Glomerular endothelial cell (primary cell): ENCODE results near the genes RAB35 and CABP1.

GRCh38 chr12:120114945-120115943 is 1.3 kb downstream of the RAB35 start:
- RAMPAGE, long total RNA, result no peak

- RAMPAGE, long total RNA, result start-site peak on the minus strand at chr12:120116629-120116744, 105 and 166 reads in 2 replicates
Measured at GRCh38 chr12:120116556-120117041, at the start of gene RAB35. Gene RAB35 (minus strand): TSS chr12:120116753.

DNA sequence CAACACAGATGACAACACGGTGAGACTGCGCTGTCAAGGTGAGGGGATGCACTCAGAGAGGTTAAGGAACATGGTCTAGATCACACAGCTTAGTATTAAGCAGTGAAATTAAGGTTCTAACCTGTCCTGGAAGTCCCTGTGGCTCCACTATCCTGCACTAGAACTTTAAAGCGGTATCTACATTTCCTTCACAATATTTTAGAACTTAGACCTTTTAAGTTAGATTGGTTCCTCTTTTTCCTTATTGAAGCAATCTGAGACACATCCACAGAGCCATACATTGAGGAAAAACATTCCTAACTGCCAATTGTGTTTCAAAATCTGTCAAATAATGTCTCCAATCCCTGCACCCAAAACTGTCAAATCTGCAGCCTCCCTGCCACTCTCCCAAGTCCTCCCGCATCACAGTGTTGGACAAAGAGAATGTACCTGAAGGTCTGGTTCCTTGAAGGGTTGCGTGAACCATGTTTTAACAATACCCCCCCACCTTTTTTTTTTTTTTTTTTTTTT is 7.8 kb upstream of the RAB35 start:
- RAMPAGE, long total RNA, result no peak

DNA sequence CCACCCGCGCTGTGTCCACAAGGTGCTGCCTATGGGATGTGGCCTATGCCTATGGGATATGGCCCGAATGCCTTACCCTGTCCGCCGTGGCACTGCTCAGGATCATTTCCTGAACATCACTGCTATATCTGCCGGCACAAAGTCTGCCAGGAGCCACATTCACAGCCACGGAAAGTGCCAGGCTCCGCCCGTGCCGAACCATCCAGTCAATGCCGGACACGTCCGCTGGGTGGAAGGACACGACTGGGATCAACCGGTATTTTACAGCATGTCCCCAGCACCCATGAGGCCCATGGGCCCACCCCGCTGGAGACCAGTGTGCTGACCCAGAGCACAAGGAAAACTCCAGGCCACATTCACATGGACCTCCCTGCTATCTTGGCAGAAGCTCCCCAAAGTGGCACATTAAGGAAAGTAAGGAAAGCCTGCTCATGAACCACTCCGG is 14.6 kb upstream of the RAB35 start:
- RAMPAGE, long total RNA, result no peak

DNA sequence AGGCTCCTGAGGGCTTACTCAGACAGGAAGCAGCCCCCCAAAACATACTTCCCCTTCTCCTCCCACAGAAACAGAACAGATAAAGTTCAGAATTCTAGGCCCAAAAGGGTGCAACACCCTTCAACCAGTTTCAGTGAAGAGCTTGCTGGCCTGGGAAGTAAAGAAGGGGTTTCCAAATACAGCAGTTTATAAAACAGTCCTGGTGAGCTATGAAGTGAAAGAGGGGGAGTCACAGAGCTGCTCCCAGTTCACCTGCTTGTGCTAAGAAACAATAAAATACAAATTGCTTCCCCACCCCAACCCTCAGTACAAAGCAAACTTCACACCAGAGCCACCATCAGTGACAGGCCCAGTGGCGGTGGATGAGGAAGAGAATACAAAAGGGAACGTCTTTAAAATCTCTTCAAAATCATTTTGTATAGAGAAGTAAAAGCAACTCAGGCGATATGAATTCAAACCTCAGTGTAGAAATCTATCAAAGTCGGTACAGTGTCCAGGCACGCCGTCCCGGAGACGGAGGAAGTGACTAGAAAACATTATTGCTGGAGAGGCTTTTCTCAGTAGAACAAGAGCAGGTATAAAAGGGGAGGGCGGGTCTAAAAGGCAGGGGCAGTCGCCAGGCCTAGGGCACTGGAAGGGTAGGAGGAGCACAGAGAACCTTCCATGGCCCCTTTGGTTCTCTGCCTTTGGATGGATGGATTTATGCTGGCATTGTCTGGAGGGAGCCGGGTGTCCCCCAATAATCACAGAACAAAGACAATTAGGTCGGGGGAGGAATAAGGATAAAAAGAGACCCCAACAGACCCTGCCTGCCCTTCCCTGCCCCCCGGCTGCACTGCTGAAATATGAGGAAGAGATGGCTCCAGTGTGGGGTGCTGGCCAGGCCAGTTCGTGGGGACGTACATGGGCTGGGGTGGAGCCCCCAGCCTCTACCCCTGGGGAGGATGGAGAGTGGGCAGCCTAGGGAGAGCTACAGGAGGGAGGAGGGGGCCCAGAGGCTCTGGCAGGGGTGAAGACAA is 10.5 kb upstream of the RPLP0 start:
- RAMPAGE, long total RNA, result no peak

DNA sequence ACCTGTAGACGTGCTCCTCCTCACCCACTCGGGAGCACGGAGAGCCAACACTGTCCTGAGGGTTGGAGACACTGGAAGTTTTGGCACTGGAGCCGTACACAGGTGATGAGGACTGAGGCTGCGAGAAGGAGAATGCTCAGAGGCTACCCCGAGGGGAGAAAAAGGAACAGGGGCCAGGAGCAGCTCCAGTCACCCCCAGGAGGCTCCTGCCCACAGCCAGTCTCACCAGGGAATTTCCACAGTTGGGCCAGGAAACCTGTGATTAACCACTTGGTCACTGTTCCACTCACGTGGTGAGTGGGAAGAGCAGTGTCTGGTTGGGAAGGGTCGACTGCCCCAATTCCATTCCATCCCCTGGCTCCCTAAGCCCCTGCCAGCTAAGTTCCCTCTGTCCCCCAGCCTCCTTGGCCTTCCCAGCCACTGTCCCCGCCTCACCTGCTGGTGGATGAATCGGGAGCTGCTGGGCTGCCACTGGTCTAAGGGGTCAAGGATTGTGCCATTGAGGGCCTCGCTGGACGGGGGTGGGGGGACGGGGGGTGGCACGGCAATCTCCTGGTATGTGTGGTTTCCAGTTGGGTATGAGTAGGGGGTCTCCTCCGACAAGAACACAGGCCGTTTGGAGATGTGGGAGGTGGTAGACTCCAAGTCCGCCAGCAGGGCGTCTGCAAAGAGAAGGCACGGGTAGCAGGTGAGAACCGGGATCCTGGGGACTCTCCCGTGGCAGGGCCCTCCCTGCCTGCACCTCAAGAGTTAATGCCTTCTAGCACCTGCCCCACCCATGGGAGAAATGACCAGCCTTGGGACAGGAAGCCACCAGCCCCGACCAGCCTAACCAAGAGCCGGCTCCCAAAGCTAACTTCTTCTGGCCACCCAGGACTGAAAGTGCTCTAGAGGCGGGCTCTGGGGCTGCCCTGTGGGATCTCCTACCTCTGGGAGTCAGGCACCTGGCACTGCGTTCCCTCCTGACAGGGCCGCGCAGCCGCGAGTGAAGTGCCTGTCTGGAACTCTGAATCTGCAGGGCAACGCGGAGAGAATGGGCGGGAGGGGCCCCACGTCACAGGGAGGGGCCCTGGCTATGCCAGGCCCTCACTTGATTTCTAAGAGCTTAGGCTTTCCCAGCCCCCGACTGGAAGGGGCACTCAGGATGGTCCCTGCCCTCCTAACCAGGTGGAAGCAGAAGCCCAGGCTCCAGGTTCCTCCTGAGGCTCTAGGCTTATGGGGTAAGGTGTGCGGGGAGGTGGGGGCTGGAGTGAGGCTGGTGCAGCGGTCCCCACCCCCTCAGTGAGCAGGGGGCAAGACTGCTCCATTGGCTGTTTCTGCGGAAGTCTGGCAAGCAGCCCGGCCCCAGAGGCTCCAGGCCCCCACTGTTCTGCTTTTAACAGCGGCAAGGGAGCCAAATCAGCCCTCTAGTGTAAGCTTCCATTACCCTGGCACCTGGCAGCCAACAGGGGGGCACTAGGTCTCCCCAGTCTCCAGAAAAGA is 23.3 kb upstream of the RPLP0 start:
- RAMPAGE, long total RNA, result no peak

DNA sequence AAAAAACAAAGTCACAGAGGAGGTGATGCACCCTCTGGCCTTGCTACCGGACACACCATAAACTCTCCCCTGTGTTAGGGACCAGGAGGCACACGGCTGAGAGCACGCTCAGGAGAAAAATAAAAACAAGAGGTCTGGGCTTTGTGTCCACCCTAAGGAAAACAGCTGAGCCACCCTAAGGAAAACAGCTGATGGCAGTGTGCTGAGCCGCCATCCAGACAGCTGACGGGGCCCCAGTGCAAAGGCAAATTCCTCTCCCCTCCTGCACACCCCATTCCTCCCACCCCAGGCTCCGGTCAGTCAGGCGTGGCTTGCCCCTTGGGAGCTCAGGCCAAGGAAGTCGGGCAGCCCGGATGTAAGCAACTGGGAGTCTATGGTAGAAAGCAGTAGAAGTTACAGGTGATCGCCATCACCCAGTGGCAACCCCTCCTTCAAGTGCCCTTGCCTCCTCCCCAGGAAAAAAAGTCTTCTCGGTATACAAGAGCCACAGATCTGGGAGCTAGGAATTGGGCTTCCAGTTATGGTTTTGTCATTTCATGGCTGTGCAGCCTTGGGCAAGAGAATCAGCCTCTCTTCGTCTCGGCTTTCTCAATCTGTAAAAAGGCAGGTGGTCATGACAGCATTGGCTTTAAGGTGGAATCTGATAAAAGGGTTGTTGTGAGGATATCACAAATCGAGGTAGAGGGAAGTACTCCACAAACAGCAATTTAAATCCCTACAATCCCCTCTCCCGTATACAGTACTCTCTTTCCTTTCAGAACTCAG is 2.3 kb downstream of the PXN start:
- RAMPAGE, long total RNA, result no peak

- RAMPAGE, long total RNA, result no peak
Measured at GRCh38 chr12:120317106-120318103, 10.2 kb downstream of the PLA2G1B start.

DNA sequence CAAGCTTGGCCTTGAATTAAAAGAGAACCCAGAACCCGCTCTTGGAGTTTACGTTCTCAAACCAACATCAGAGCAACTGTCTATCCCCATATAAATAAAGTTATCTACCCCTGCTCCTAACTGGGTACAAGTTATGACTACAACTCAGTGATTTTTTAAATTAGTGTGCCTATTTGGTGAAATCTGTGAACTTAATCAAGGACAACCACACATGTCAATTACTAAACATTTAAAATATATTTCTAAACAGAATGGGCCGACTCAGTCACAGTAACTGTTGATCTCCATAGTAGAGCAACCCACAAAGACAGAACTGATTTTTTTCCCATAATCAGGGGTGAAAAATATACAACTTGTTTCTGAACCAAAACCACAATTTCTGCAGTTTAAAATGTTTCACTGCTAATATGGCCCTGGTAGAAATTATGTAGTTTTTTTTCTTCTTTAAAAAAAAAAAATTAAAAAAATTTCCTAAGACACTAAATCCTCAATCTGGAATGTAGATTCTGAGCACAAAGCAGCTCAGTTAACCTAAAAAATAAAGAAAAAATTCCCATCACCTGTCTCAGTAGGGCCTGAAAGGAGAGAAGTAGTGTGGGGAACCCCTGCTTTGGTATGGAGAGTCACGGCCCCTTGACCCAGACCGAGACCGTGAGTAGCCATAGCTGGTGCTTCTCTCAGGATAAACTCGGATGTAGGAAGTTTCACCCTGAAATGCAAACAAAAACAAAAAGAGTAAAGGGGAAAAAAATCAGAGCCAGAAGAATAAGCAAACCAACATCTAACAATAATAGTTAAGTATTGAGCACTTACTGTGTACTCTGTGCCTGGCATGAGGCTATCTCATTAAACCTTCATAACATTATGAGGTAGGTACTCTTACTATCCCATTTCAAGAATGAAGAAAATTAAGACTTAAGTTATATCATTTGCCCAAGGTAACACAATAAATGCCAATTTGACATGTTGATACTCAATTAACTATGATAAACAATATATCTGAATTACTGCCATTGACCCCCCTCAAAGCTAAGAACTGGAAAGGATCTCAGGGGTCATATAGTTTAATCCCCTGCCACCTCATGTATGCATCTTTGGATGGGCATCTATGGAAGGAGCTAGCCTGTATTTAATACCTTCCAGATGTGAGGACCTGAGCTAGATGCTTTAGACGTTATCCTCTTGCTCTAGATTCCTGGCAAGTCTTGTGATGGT is 7.7 kb downstream of the SRSF9 start:
- RAMPAGE, long total RNA, result no peak

GRCh38 chr12:120468864-120469611 is 510 bp downstream of the SRSF9 start:
- RAMPAGE, long total RNA, result no peak

GRCh38 chr12:120552246-120552689 is 18.1 kb downstream of the RNF10 start:
- RAMPAGE, long total RNA, result no peak

- RAMPAGE, long total RNA, result no peak
Measured at GRCh38 chr12:120580127-120580602, 1.0 kb downstream of the POP5 start.

DNA sequence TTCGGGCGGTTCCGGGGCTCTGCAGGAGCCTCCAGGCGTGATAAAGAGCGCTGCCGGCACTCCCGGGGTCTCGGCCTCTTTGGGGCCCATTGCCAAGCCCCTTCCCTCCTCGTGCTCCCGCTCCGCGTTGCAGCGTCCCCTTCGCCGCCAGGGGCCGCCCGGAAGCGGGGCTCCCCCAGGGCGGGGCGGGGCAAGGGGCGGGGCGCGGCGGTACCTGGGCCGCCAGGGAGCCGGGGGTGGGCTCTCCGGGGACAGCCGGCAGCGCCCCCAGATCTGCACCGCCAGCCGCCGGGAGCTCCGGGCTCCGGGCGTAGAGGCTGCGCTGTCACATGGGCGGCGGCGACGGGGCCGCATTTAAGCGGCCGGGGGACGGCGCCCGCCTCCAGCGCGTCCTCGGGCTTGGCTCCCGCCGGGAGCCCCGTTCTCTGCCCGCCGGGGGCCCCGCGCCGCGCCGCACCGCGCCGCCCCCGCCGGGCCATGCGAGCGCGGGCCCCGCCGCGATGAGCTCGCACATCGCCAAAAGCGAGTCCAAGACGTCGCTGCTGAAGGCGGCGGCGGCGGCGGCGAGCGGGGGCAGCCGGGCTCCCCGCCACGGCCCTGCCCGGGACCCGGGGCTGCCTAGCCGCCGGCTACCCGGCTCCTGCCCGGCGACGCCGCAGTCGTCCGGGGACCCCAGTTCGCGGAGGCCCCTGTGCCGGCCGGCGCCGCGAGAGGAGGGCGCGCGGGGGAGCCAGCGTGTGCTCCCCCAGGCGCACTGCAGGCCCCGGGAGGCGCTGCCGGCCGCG is at the start of gene CABP1:
Gene CABP1, plus strand, starts transcription at position 270 of the 785 bp plus-strand sequence.
- RAMPAGE, long total RNA, result no peak

DNA sequence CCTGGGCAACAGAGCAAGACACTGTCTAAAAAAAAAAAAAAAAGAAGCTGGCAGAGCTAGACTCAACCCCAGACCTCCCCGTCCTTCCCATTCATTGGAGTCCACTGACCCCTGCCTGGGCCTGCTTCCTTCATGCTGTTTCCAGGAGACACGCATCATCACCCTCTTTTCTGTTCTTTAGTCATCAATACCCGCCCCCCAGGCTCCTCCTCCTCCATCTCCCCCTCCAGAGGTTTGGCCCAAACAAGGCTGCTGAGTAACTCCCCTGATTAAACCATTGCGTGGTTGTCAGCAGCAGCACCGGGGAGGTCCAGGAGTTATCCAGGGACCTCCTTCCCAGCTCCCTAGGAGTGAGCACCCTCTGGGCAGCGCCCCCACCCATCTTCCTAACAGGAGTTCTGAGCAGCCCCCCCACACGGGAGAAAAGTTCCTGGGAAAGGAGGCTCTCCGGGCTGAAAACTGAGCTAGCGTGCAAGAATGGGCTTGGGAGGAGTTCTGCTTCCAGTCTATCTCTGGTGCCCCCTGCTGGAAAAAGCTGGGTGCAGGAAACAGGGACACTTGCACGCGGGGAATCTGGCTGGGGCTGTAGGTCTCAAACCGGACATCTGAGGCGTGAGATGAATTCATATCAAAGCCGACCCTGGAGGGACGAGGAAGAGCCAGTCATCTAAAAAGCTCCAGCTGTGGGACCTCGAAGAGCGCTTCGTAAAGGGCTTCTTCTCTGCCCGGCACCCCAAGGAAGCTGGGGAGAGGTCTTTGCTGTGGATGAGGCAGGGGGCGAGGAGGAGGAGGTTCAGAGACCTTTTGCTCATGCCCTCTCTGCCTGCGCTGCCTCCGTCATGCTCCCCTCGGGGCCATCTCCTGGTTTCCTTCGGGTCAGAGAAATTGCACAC is 8.7 kb downstream of the CABP1 start:
- RAMPAGE, long total RNA, result no peak

DNA sequence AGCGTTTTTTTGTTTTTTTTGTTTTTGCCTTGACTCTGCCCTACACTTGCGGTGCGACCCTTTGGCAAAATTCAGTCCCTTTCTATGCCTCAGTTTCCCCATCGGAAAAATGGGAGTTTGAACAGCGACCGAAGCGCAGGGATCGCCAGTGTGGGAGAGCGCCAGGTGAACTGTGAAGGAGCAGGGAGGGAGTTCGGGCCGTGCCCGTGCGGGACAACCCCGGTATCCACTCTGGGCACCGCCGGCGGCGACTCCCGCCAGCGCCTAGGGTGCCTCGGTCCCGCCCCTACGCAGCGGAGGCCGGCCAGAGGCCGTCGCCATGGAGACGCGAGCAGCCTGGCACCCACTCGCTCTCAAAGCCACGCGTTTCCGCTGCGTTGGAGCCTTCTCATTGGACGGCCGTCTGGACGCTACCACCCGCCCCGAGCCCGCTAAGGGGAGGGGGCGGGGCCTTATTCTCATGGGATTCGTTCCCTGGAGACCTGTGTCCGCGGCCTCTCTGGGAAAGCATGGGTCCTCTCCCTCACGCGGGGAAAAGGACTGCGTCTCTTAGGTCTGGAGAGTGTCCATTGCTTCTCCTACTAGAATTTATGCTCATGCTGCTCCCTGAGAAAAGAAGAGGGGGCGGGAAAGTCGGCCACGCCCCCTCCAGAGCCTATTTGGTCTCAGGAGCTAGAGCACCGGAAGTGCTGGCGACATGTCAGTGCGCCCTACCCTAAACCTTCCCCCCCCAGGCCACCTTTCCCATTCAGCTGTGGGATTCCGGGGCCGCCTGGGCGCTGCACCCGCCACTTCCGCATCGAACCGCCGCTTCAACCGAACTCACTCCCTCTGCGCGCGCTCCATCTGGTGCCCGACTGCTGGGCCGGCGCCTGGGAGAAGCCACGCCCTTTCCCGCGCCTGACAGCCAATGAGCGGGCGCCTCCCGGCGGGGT is 567 bp upstream of the MLEC start:
- RAMPAGE, long total RNA, result no peak

DNA sequence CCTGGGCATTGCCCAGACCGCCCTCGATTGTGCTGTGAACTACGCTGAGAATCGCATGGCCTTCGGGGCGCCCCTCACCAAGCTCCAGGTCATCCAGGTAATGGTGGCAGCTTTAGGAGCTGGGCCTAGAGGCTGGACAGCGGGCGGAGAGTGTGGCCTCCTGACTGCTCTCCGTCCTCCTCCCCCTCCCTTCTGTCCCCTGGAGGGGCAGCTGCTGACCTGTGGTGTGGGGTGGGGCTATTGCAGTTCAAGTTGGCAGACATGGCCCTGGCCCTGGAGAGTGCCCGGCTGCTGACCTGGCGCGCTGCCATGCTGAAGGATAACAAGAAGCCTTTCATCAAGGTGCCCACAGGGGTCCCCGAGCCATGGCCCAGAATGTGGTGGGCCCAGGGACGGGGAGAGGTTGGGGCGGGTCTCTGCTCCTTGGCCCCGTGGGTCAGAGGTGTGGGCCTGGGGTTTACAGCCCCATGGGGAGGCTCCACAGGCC is 13.0 kb downstream of the ACADS start:
- RAMPAGE, long total RNA, result no peak

DNA sequence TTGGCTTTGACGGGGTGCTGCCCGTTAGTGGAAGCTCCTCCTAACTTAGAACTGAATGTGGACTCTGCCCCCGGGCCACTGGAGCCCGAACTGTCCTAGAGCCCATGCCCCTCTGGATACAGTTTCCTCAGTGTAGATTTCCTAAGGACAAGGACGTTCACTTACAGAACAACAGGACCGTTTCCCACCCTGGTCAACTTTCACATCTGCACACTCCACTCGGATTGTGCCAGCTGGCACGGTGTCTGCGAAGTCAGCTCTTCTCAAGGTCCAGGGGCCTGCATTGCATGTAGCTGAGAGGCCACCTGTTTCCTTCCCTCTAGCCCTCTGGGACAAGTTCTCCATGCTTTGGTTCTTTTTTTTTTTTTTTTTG is 16.5 kb downstream of the ACADS start:
- RAMPAGE, long total RNA, result no peak

GRCh38 chr12:120764526-120765184 is 39.0 kb downstream of the ACADS start:
- RAMPAGE, long total RNA, result no peak

GRCh38 chr12:120874965-120875518 is 29.1 kb downstream of the SPPL3 start:
- RAMPAGE, long total RNA, result no peak

DNA sequence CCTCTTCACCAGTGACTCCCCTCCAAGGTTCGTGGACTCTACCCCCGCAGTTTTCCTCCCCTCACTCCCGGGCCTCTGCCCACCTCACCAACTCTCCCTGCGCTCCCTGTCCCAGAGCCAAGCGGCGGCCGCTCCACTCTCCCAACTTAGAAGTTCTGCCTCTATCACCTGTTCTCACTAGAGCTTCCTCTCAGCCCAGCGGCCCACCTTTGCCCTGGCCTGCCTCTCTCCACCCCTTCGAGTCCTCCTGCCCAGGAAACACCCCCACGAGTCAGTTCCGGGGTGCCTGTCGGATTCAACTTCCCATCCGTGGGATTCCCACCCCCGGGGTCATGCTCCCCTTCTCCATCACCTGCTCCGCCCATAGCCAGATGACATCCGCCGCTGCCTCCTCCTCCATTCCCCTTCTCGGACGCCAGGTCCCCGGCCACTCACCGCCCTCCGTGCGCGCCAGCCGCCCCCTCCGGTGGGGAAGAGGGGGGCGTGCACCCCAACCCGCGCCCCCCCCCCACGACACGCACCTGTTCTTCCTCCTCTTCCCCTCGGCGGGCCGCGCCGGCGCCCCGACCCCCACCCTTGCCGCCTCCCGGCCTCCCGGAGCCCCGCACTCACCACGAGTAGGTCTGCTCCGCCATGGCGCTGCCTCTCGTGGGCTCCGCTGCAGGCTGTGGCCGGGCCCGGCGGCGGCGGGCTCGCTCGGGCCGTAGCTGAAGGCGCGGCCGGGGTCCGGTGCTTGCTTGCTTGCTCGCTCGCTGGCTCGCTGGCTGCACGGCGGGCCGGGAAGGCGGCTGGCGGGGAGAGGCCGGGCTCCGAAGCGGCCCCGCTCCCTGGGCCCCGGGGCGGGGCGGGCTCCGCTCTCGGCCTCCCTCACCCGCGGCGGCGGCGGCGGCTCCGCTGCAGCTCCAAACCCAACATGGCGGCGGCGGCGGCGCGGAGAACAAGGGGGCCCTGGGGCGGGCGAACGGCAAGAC is 640 bp downstream of the SPPL3 start:
- RAMPAGE, long total RNA, result no peak